Mesangial cell (primary cell): ENCODE measurements around the genes SELENOI and SLC5A6.

DNA sequence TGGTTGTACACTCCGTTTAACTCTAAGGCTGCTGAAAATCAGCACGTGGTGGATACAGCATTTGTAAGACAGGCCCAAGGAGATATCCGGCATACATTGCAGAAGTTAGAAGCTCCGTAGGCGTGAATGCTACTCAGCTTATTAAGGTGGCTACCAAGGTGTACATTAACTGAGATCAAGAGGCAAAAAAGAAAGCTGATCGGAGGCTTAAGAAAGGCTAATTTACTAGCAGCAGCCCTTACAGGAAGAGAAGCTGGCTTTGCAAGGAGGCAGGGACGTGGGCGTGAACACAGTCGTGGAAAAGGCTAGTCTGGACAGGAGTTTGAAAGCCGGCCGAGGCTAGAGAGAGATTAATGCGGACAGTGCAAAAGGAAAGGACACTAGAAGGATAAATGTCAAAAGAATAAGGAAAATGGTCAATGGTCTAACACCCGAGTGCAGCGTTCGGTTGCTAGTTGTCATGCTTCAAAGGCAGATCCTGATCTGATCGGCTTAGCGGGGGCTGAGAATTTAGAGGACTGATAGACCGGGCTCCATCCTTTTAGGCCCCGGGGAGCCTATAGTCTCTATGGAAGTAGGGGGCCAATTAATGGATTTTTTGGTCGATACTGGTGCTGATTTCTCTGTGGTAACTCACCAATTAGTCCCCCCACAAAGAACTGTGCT, 45.6 kb upstream of the SELENOI start:
- RAMPAGE, long total RNA, result no peak

GRCh38 chr2:26345911-26346424, at the start of gene SELENOI:
SELENOI (plus strand) TSS chr2:26346143.
- RAMPAGE, long total RNA, result start-site peak on the plus strand at chr2:26346110-26346150, 147 reads

GRCh38 chr2:26411313-26412027, 9.8 kb downstream of the DRC1 start:
- RAMPAGE, long total RNA, result no peak

- RAMPAGE, long total RNA, result no peak
Observed at GRCh38 chr2:26652108-26653064, 11.2 kb upstream of the CIB4 start.

DNA sequence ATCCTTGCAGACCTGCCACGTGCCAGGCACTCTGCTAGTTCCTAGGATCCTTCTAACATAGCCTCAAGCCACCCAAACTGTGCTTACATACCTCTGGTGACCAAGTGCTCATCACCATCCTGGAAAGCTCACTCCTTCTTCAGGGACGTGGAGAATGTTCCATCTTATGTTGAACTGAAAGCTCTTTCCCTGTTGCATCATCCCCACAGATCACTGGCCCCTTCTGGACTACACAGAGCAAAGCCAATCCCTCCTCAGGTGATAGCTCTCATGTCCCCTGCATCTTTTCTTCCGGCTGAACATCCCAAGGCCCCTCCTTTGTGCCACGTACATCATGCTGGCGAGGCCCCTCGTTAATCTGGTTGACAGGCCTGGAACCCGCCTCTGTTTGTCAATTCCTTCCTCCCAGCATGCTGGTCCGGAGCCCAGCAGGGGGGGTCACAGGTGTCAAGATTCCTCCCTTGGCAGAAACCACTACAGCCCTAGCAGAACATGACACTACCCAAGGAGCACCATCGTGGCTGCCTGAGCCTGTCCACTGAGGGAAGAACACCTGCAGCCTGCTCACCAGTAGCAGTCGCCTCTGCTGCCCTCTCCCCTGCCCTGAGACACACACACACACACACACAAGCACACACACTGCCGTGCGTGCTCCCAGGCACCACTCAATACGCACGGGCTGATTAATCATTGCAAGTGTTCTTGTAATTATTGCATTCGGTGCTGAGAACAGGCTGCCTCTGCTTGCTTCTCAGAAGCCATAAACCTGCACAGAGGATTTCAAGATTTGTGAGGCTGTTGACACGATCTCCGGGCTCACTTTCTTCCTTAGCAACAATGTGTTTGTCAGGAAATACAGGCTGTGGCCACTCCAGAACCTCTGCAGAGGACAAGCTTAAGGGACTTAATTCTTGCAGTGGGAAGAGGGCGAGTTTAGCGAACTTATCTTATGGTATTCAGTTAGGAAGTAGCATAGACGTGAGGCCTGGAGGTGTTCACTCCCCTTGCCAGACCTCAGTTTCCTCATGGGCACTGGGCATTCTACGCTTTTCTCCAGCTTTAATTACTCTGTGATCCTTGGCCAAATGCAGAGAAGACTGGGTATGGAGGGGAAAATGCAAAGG, 6.2 kb upstream of the KCNK3 start:
- RAMPAGE, long total RNA, result no peak

GRCh38 chr2:26725091-26726046, 32.8 kb downstream of the KCNK3 start:
- RAMPAGE, long total RNA, result no peak

DNA sequence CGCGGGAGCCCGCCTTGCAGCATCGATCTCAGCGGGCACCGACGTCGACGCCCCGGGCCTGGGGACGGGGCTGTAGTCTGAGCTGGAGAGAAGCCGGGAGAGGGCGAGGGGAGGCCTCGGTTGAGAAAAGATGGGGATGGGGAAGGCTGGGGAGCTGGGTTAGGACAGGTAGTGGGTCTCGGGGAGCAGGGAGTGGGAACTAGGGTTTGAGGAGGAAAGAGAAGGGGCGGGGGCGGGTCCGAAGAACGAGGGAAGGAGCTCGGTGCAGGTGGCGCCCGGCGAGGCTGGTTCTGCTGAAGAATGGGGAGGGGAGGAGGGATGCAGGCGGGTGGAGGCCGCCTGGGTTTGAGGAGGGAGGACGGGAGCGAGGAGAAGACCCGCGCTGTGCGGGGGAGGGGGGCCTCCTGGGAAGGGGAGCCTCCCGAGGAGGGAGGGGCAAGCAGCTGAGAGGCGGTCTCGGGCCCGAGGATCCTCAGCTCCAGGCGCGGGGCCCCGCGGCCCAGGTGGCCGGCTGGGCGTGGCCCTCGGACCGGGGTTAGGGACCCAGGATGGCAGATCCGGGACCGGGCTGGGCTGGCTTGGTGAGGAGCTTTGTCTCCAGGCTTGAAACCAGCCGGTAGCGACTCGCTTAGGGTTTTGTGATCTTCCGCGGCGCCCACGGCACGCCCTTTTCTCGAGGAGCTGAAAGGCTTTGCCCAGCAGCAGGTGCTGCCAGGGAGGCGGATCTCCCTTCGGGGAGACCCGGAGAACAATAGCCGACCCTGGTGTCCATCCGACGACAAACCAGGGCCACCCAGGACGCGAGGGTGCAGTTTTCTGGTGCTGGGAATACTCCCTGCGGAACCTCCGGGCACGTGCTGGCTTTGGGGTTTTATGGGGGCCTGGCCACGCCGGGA, 1.2 kb downstream of the DPYSL5 start:
- RAMPAGE, long total RNA, result no peak

DNA sequence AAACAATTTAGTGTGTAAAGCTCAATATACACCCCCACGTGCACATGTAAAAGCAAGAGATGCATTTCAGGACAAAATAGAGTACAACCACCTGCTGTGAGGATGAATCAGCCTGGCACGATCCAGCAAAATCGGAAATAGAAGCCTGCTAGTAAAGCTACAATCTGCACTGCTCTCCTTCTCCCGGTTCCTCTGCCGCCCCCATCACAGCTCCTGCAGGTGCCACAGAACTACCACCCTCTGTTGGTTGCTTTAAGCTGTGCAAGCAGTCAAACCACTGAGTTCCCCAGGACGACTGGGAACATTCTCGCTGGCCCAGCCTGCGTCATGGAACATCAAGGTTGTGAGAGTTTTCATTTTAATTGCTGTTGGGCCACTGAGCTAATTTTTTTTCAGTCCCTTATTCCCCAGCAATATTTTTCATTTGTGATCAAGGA, 47.8 kb upstream of the MAPRE3 start:
- RAMPAGE, long total RNA, result no peak

GRCh38 chr2:27021431-27022171, 11.2 kb upstream of the TMEM214 start:
- RAMPAGE, long total RNA, result no peak

- RAMPAGE, long total RNA, result no peak
Observed at GRCh38 chr2:27025333-27026184, 7.2 kb upstream of the TMEM214 start.

DNA sequence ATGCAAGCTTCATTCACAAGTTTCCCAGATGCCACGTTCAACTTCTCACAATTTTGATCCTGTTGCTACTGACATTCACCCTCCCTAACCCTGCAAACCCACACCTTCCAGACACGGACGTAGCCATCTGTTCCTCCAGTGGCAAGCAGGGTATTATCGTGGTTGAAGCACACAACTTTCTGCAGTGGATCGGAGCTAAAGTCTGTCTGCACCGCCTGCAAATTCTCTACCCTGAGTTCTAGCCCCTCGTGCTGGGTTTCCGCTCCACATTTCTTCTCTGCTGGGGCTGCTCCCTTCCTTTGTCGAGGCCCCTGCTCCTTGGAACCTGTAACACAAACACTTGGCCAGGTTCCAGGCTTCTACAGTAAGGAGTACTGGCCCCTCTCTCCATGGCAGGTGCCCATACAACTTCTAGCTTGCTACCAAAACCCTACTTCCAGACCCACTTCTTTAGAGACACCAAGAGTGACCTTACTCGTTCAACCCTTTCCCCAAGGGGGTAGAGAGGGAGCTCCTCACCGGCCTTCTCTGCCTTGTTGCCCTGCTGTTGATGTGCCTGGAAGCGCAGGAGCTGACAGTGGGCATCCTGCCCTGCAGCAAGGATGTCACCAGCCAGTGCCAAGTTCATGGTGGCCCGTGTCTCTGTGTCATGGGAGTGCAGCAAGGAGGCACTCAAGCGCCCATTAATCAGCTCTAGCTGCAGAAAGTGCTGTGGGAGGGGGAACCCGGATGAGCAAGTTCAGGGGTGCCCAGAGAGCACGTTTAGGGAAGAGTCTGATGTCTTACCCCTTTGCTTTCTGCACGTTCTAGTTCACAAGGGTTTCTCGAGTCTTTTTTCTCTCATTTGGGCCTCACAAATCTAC, 1.2 kb downstream of the PREB start:
- RAMPAGE, long total RNA, result no peak

DNA sequence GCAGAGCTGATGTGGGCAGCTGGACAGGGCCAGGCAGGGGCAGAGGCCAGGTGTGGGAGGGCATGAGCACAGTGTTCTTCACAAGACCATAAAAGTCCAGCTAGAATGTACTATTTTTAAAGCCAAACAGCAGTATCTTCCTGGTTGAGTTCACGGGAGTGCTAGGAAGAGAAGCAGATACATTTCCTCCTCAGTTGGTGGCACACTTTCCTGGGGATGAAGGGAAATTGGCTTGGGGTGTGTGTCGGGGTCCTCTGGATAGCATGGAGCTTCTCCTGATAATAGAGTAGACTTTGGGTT, 5.8 kb downstream of the TCF23 start:
- RAMPAGE, long total RNA, result no peak

DNA sequence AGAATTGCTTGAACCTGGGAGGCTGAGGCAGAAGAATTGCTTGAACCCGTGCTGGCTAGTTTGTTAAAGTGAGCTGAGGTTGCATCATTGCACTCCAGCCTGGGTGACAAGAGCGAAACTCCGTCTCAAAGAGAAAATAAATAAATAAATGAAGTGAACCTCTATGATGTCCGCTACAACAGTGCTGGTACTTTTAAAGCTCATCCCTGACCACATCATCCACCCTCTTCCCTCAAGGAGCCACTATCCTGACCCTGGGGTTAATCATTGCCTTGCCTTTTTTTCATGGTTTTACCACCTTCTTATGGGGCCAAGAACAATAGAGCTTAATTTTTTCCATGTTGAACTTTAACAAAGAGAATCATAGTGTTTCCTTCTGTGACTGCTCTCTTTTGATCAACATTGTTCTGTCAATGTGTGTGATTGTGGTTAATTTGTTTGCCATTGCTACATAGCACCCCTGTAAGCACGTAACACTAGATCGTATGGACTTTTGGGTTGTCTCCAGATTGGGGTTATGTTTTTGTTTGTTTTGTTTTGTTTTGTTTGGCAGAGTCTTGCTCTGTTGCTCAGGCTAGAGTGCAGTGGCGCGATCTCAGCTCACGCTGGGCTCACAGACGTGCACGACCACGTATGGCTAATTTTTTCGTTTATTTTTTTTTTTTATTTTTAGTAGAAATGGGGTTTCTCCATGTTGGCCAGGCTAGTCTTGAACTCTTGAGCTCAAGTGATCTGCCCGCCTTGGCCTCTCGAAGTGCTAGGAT, 17.0 kb upstream of the ATRAID start:
- RAMPAGE, long total RNA, result no peak

- RAMPAGE, long total RNA, result start-site peak on the plus strand at chr2:27212306-27212358, 1,482 reads
Observed at GRCh38 chr2:27212164-27212663, at the start of gene SLC5A6. SLC5A6 (minus strand) TSS chr2:27212268.

GRCh38 chr2:27271498-27272146, 3.6 kb upstream of the DNAJC5G start:
- RAMPAGE, long total RNA, result no peak

GRCh38 chr2:27282732-27283455, 665 bp downstream of the TRIM54 start:
- RAMPAGE, long total RNA, result no peak

- RAMPAGE, long total RNA, result no peak
Observed at GRCh38 chr2:27323941-27324445, 1.1 kb upstream of the MPV17 start.

GRCh38 chr2:27583360-27583971, 624 bp downstream of the ZNF512 start:
- RAMPAGE, long total RNA, result no peak

GRCh38 chr2:27901116-27901932, 10.8 kb downstream of the BABAM2 start:
- RAMPAGE, long total RNA, result no peak

DNA sequence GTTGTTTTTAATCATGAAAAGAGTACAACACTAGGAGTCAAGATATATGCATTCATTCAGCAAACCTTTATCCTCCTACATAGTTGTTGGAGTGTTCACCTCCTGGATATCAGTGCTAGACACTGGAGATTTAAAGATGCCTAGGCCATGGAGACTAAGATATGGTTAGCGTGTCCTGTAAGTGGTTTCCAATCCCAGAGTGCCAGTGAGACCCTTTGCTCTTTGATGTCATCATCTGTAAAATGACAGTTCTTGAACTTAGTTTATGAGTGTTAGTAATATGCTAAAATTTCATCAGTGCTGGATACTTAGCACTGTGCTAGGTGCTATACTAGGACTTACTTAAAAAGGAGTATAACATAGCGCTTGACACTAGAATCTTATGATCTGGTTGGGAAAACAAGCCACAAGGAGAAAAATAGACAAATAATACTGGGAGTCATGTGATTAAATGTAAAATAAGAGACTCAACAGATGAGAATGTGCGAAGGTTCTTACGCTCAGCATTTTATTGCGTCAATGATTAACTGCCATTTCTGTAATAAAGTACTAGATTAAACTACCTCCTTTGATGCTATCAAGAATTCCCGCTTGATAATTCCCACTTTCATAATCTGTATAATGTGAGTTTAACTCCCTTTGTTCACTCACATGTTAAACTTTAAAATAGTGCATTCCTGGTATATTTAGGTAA, 31.5 kb downstream of the BABAM2 start:
- RAMPAGE, long total RNA, result no peak